ENCODE data around the gene JPH3.

DNA sequence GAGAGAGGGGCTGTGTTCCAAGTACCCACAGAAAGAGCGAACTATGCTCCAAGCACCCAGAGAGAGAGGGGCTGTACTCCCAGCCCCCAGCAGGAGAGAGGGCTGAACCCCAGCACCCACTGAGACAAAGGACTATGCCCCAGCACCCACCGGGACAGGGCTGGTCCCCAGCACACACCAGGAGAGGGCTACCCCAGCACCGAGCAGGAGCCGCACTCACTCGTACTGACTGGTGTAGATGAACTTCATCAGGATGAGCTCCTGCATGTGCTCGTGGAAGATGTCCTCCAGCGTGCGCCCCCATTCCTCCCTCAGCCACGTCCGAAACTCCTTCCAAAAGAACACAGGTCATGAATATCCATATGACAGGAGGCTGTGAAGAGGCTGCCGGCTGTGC lies 18.7 kb upstream of the C16orf95 start:
- RRBS = no CpG with 5 or more reads among the region's 11 CpGs

DNA sequence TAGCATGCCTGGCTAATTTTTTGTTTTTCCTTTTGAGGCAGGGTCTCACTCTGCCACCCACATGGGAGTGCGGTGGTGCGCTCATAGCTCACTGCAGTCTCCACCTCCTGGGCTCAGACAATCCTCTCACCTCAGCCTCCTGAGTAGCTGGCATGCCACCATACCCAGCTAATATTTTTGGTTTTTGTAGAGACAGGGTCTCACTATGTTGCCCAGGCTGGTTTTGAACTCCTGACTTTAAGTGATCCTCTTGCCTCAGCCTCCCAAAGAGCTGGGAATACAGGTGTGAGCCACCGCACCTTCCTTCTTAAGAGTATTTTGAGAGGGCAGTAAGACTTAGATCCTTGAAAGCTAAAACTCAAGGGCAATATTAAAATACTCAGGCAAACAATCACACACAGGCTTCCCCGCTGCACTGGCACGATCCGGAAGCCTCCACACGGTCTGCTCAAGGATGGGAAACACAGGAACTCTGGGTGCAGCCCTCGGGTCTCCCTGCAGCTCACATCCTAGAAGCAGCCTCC lies 24.9 kb upstream of the C16orf95 start:
- RRBS = no CpG with 5 or more reads among the region's 8 CpGs

DNA sequence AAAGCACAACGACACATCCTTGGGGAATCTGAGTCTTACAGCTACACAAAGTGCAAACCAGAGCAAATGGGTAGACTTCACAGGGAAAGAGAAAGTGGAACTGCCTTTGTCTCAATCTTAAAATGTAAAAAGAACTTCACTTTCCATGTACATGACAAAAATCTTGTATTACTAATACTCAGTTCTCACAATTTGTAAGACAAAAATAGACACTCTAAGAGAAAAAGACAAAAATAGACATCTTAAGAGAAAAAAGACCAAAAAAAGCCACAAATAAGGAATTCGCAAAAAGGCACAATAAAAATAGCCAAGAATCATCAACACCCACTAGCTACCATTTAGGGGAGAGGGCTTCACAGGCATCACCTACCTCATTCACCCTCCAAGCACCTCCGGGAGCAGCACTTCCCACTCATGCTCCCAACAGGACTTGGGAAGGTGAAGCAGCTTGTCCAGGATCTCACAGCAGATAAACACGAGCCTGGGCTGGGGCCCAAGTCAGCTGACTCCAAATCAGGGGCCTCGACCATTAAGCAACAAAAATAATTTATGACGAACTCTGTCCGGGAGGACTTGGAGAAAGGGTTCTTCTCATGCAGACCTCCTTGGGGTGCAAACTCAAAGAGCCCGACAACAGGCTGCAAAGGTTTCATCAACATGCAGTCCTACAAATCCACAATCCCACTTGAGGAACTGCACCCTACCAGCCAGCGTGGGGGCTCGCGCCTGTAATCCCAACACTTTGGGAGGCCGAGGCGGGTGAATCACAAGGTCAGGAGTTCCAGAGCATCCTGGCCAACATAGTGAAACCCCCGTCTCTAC lies 2.3 kb downstream of the FBXO31 start:
- RRBS = no CpG with 5 or more reads among the region's 14 CpGs

GRCh38 chr16:87384709-87384991 lies 1.1 kb upstream of the FBXO31 start:
- RRBS = no CpG with 5 or more reads among the region's 11 CpGs

GRCh38 chr16:87384992-87385181 lies 1.3 kb upstream of the FBXO31 start:
- RRBS = no CpG with 5 or more reads among the region's 8 CpGs

- RRBS = 1% methylated on average over 40 of the region's 87 CpGs
These were observed 778 bp upstream of the MAP1LC3B start for GRCh38 chr16:87390902-87392214.

- RRBS = no CpG with 5 or more reads among the region's 10 CpGs
These were observed 6.5 kb downstream of the MAP1LC3B start for GRCh38 chr16:87398464-87399121.

DNA sequence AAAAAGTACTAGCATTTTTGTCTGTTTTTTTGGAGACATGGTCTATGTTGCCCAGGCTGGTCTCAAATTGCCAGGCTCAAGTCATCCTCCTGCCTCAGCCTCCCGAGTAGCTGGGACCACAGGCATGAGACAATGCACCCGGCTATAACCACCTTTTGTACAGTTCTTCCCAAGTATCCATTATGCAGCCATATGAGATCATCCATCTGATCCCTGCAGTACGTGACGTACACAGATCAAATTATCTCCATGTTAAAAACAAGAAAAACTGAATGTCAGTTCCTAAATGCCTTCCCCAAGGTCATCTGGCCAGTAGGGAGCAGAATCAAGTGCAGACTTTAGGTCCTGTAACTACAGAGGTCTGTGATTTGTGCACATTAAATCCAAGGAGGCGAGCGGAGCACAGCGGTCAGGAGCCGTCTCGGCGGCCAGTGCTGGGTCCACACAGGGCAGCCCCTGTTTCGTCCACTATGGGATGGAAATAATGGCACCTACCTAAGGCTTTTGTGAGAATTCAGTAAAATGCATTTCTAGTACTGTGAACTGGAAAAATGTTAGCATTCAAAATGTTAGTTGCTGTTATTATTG lies 23.7 kb downstream of the ZCCHC14 start:
- RRBS = no CpG with 5 or more reads among the region's 11 CpGs

DNA sequence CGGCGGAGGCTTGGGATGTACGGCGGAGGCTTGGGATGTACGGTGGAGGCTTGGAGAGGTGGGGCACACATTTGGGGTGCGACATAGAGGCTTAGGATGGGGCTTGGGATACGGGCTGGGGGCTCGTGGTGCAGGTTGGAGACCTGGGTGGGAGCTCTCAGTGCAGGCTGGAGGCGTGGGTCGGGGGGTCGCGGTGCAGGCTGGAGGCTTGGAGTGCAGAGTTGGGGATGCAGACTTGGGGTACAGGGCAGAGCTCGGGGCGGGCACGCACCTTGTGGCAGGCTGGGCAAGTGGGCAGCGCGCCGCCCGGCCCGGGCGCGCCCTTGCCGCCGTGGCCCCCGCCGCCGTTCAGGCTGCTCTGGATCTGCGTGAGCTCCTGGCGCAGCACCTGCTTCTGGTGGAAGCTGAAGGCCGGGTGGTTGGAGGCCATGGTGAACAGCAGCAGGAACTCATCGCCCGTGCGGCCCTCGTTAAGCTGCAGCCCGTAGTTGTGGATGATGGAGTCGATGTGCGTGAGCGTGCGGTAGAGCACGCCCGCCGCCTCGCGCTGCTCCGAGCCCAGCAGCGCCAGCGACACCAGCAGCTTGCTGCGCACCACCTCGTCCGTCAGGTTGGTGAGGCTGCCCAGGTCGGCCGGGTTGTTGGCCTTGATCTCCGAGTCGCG lies 1.3 kb downstream of the ZCCHC14 start:
- RRBS = 10% methylated on average over 10 of the region's 55 CpGs

DNA sequence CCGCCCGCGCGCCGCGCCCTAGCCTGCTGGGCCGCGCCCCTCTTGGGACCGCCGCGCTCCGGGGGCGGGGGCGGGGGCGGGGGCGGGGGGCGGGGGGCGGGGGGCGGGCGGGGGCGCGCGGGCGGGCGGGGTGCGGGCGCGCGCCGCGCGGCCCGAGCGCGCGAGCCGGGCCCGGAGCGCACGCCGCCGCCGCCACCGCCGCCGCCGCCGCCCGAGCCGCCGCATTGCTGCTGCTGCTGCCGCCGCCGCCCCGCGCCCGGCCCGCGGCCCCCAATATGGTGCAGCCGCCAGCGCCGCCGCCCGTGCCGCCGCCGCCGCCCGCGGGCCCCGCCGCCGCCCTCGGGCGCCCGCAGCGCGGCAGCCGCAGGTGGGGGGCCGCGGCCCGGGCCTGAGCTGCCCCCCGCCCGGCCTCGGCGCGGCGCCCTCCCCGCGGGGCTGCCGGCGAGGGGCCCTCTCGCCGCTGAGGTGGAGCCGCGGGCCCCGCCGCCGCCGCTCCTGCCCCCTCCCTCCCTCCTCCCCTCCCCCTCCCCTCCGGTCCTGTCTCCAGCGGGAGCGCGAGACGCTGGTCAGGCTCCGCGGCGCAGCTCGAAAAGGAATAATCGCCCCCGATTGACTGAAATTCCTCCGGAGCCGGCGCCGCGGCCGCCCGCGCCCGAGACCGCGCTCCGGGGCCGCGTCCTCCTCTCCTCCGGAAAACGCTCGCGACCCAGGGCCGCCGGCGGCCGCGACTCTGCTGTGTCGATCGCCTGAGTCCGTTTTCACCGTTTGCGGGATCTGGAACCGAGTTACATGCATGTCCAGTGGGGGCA lies at the start of gene JPH3:
TSS of gene JPH3 (plus strand) at position 155 of the 809 bp plus-strand sequence.
- RRBS = 2% methylated on average over 74 of the region's 140 CpGs

GRCh38 chr16:87614184-87614622 lies 11.9 kb downstream of the JPH3 start:
- RRBS = no CpG with 5 or more reads among the region's 17 CpGs

- RRBS = no CpG with 5 or more reads among the region's 22 CpGs
These were observed 64.9 kb downstream of the KLHDC4 start for GRCh38 chr16:87700739-87701352.

DNA sequence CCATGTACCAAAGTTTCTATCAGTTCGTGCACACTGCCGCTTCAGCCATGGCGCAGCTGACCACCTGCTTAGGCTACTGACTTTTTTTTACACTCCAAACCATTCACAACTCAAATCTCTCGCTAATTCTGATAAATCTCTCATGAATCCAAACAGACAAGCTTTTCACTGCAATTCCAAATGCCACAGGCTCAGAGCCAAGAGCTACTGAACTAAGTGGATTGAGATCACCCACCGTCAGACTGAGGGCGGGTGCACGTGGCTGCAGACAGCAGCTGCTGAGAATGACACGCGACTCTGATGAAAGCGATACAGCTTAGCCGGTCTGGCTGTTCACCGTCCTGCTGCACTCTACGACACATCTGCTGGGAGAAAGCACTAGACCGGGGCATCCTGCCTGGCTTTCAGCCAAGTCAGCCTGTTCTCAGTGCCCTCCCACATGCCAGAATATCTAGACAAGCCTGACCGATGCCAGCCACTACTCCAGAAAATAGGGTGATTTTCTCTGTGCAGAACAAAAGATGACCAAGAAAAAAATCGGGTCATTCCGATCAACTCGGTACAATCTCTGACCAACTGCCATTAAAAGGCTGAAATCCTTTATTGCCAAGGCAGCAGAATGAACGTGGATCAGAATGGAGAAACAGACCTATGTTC lies 42.5 kb downstream of the KLHDC4 start:
- RRBS = 43% methylated on average over 4 of the region's 19 CpGs

DNA sequence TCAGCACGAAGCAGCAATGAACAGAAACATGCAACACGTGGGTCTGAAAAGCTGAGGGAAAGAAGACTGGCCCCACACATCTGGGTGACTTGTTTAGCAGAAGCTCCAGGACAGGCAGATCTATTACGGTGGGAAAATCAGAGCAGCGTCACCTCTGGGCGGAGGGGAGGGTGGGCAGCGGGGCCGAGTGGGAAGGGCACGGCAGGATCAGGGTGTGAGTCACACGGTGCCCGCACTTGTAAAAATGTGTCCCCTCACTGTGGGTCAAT lies 40.8 kb downstream of the KLHDC4 start:
- RRBS = no CpG with 5 or more reads among the region's 10 CpGs

- RRBS = no CpG with 5 or more reads among the region's 14 CpGs
These were observed 32.7 kb downstream of the KLHDC4 start for GRCh38 chr16:87733017-87733518.

- RRBS = no CpG with 5 or more reads among the region's 32 CpGs
These were observed 12.0 kb upstream of the KLHDC4 start for GRCh38 chr16:87777563-87778358.

DNA sequence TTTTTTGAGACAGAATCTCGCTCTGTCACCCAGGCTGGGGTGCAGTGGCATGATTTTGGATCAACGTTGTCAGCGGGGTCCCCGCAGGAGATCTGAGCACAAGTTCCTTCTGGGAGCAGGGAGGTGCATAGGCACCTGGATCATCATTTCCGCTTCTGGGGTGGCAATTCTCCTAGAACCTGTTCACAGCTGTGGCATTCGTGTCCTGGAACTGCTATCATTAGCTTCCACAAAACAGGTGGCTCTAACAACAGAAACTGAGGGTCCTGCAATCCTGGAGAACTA lies 43.3 kb upstream of the KLHDC4 start:
- RRBS = no CpG with 5 or more reads among the region's 6 CpGs

DNA sequence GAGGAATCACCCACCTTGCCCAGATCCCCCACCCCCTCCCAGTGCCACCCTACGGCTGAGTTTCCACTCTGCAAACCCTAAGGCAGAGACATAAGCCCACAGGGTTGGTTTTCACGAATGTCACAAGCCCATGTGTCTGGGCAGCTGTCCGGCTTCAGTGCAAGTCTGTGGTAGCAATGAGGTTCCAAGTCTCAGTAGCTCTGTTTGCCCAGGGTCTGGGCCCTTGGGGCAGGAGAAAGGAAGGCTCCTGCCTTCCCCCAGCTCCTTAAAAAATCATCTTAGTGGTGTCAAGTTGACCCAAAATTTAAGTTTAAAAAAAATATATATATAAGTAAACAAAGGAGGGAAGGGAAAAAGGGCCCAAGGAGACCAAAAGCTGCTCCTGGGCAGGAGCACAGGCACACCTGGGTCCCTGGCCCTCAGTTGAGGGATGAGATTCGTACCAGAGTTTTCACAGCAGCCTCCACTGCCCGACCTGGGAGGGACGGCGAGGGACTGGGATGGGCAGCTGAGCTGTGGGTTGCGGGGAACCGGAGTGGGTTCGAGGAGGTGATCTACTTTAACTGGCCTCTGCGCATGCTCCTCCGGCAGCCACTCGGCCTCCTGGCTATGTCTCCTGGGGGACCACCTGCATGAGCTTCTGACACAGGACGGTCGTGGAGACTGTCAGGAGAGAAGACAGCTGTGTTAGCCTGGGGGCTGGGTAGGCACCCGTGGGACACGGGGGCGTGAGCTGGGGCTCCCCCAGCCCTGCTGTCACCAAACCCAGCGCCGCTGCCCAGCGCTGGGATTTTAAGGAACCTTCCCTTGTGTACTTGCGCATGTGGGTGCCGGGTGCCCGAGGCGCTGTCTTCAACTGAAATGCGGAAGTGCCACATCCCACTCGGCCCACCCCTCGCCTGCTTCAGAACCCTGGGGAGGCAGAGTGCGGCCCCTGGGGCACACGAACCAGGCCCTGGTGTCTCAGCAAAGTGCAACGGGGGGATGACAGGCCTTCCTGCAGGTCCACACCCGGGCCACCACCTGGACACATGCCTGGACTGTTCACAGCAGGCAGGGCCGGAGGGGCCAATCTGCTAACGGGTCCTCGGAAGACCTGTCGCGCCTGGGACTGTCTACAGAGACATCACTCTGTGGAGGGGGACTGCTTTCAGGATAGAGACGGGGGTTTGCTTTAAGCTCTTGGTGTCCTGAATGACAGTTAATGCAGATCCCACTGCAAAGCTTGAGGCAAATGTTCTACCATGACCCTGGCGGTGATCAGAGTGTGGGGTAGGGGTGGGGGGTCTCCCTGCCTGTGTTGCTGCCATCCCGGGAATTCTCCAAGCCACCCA lies 36.5 kb downstream of the SLC7A5 start:
- RRBS = 85% methylated on average over 7 of the region's 40 CpGs

- RRBS = 68% methylated on average over 2 of the region's 25 CpGs
These were observed 32.1 kb downstream of the SLC7A5 start for GRCh38 chr16:87836986-87837838.

GRCh38 chr16:87838754-87839609 lies 30.3 kb downstream of the SLC7A5 start:
- RRBS = 87% methylated on average over 8 of the region's 28 CpGs